ENCODE measurements around a stretch of chr21.

GRCh38 chr21:44851138-44851866 lies 22.2 kb downstream of the PTTG1IP start:
- RAMPAGE, long total RNA = no peak
- RRBS = 94% methylated on average over 5 of the region's 21 CpGs
PRO-cap:
- standard = no peak
- CoPRO, capped RNA only, 2 experiments = no peak in any of the 2 experiments
- CoPRO, capped and uncapped RNA, 2 experiments = no peak in any of the 2 experiments
- CoPRO, uncapped RNA only, 2 experiments = no peak in any of the 2 experiments
CAGE:
- cytosol, long polyA plus RNA = no peak
- long polyA plus RNA = no peak
- nucleolus, long total RNA = no peak
- nucleus, long polyA plus RNA = no peak

- RAMPAGE, long total RNA = no peak
- RRBS = no CpG with 5 or more reads among the region's 7 CpGs
PRO-cap:
- standard = no peak
- CoPRO, capped RNA only, 2 experiments = no peak in any of the 2 experiments
- CoPRO, capped and uncapped RNA, 2 experiments = no peak in any of the 2 experiments
- CoPRO, uncapped RNA only, 2 experiments = no peak in any of the 2 experiments
CAGE:
- cytosol, long polyA plus RNA = no peak
- long polyA plus RNA = no peak
- nucleolus, long total RNA = no peak
- nucleus, long polyA plus RNA = no peak
Measured at GRCh38 chr21:44868747-44869143, 4.7 kb downstream of the PTTG1IP start.

GRCh38 chr21:44907212-44907586 lies 13.5 kb downstream of the ITGB2 start:
- RAMPAGE, long total RNA = no peak
- RRBS = no CpG with 5 or more reads among the region's 6 CpGs
PRO-cap:
- standard = no peak
- CoPRO, capped RNA only, 2 experiments = no peak in any of the 2 experiments
- CoPRO, capped and uncapped RNA, 2 experiments = no peak in any of the 2 experiments
- CoPRO, uncapped RNA only, 2 experiments = no peak in any of the 2 experiments
CAGE:
- cytosol, long polyA plus RNA = no peak
- long polyA plus RNA = no peak
- nucleolus, long total RNA = no peak
- nucleus, long polyA plus RNA = no peak

DNA sequence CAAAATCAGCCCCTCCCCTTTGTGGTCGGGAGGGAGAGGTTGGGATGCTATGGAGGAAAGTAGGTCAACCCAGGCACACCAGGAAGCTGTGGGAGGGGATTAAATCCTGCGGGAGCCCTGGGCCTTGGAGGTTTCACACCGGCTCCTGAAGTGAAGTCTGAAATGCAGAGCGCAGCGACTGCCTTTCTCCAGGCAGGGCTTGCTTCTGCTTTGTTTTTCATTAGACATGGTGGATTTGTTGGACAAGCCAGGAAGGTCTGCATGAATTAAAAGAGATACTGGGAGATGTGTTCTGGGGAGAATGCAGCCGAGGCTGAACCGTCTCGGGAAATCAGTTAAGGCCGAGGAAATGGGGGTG lies 19.1 kb downstream of the SLX9 start:
- RAMPAGE, long total RNA = no peak
- RRBS = no CpG with 5 or more reads among the region's 9 CpGs
PRO-cap:
- standard = no peak
- CoPRO, capped RNA only, 2 experiments = no peak in any of the 2 experiments
- CoPRO, capped and uncapped RNA, 2 experiments = no peak in any of the 2 experiments
- CoPRO, uncapped RNA only, 2 experiments = no peak in any of the 2 experiments
CAGE:
- cytosol, long polyA plus RNA = no peak
- long polyA plus RNA = no peak
- nucleolus, long total RNA = no peak
- nucleus, long polyA plus RNA = no peak

GRCh38 chr21:44969761-44970525 lies 30.1 kb downstream of the SLX9 start:
- RAMPAGE, long total RNA = no peak
- RRBS = no CpG with 5 or more reads among the region's 21 CpGs
PRO-cap:
- standard = no peak
- CoPRO, capped RNA only, 2 experiments = no peak in any of the 2 experiments
- CoPRO, capped and uncapped RNA, 2 experiments = no peak in any of the 2 experiments
- CoPRO, uncapped RNA only, 2 experiments = peak in 1 of 2 experiments; most common plus-strand start chr21:44970408 (in 1)
CAGE:
- cytosol, long polyA plus RNA = no peak
- long polyA plus RNA = no peak
- nucleolus, long total RNA = no peak
- nucleus, long polyA plus RNA = no peak

DNA sequence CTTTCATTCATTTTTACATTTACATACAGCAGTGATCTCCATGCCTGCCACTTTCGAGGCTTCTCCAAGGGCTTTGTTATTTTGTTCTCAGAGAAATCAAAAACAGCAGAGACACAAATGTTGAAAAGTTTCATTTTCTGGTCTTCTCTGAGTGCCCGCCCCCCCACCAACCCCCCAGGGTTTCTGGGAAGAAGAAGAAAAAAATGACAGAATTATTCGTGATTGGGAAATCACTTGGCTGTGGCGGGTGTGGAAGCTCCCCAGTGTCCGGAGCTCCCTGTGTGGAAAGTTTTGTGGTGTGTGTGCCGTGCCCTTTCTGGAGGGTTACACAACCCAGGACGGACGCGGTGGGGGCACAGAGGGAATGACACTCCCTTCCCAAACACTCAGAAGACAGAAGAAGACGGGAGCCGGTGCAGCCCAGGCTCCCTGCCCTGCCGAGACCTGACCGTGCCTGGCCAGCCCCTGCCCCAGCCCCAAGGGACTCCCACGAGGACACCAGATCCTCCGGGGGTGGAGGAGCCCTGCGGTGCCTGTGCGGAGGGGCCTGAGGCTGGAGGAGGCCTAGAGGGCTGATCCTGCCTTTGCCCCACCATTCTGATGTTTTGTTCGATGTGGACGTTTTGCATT lies 33.1 kb upstream of the ADARB1 start:
- RAMPAGE, long total RNA = no peak
- RRBS = 14% methylated on average over 3 of the region's 19 CpGs
PRO-cap:
- standard = no peak
- CoPRO, capped RNA only, 2 experiments = no peak in any of the 2 experiments
- CoPRO, capped and uncapped RNA, 2 experiments = no peak in any of the 2 experiments
- CoPRO, uncapped RNA only, 2 experiments = no peak in any of the 2 experiments
CAGE:
- cytosol, long polyA plus RNA = no peak
- long polyA plus RNA = no peak
- nucleolus, long total RNA = no peak
- nucleus, long polyA plus RNA = no peak

DNA sequence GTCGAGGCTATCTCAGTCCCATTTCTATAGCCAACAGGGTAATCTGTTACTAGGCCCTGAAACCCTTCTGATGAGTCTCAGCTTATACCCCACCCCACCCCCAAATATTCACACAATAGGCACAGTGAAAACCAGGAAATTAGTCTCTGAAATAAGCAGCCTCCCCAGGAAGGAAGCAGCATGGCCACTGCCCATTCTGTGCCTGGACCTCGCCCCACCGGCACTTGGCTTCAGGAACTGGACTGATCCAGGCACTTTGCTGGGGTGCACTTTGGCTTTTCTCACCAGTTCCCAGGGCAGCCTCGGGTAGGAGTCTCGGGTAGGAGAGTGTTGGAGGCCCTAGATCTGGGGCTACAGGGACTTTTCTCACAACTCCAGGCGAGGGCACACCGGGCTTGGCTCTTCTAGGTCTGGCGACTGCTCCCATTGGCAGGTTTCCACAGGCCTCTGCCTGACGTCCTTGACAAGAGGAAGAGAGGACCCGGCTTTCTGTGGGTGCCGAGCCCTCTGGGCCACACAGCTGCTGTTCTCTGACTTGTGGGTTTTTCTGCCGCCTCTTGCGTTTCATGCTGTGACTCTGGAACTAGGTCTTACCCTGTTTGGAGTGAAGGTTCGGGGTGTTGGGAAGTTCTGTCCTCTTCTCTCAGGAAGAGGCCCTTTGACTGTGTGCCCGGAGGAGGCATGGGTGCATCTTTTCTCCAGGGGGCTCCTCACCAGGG lies 18.7 kb downstream of the ADARB1 start:
- RAMPAGE, long total RNA = no peak
- RRBS = 47% methylated on average over 4 of the region's 15 CpGs
PRO-cap:
- standard = no peak
- CoPRO, capped RNA only, 2 experiments = no peak in any of the 2 experiments
- CoPRO, capped and uncapped RNA, 2 experiments = no peak in any of the 2 experiments
- CoPRO, uncapped RNA only, 2 experiments = no peak in any of the 2 experiments
CAGE:
- cytosol, long polyA plus RNA = no peak
- long polyA plus RNA = no peak
- nucleolus, long total RNA = no peak
- nucleus, long polyA plus RNA = no peak

DNA sequence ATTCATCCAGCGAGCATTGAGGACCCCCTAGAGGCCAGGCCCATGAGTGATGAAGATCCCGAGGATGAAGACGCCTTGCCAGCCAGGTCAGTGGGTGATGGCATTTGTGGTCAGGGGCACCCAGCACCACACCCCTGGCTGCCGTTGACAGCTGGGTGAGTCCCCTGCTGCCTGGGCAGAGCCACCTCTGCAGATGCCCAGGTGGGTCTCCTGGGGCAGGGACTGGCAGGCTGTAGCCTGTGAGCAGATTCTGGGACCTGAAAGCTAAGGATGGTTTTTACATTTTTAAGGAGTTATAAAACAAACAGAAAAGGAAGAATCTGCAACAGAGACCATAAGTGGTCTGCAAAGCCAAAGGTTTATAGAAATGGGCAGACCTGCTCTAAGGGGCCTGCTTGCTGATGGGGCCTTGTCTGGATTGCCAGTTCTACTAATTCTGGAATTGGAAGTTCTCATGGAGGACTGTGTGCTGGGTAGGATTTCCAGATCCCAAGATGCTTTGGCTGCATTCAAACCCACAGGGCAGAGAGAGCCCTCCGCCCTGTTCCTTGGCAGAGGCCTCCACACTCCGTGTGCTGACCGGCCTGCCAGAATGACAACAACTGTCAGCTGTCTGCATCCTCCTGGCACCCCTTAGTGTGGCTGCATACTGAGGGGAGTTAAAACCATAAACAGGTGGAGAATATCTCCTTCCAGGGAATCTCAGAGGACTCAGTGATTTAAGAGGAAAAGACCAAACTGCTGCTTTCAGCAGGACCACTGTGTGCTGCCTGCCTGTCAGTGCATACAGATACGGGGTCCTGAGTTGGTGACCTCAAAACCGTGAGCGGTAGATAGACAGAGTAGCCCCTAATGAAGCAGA lies 60.6 kb downstream of the ADARB1 start:
- RAMPAGE, long total RNA = no peak
- RRBS = no CpG with 5 or more reads among the region's 10 CpGs
PRO-cap:
- standard = no peak
- CoPRO, capped RNA only, 2 experiments = no peak in any of the 2 experiments
- CoPRO, capped and uncapped RNA, 2 experiments = no peak in any of the 2 experiments
- CoPRO, uncapped RNA only, 2 experiments = no peak in any of the 2 experiments
CAGE:
- cytosol, long polyA plus RNA = no peak
- long polyA plus RNA = no peak
- nucleolus, long total RNA = no peak
- nucleus, long polyA plus RNA = no peak

- RAMPAGE, long total RNA = no peak
- RRBS = no CpG with 5 or more reads among the region's 4 CpGs
PRO-cap:
- standard = no peak
- CoPRO, capped RNA only, 2 experiments = no peak in any of the 2 experiments
- CoPRO, capped and uncapped RNA, 2 experiments = no peak in any of the 2 experiments
- CoPRO, uncapped RNA only, 2 experiments = no peak in any of the 2 experiments
CAGE:
- cytosol, long polyA plus RNA = no peak
- long polyA plus RNA = no peak
- nucleolus, long total RNA = no peak
- nucleus, long polyA plus RNA = no peak
Measured at GRCh38 chr21:45154749-45155265, 80.4 kb downstream of the ADARB1 start.

- RAMPAGE, long total RNA = no peak
- RRBS = no CpG with 5 or more reads among the region's 6 CpGs
PRO-cap:
- standard = no peak
- CoPRO, capped RNA only, 2 experiments = no peak in any of the 2 experiments
- CoPRO, capped and uncapped RNA, 2 experiments = no peak in any of the 2 experiments
- CoPRO, uncapped RNA only, 2 experiments = no peak in any of the 2 experiments
CAGE:
- cytosol, long polyA plus RNA = no peak
- long polyA plus RNA = no peak
- nucleolus, long total RNA = no peak
- nucleus, long polyA plus RNA = no peak
Measured at GRCh38 chr21:45304995-45305346, 17.3 kb upstream of the POFUT2 start.

DNA sequence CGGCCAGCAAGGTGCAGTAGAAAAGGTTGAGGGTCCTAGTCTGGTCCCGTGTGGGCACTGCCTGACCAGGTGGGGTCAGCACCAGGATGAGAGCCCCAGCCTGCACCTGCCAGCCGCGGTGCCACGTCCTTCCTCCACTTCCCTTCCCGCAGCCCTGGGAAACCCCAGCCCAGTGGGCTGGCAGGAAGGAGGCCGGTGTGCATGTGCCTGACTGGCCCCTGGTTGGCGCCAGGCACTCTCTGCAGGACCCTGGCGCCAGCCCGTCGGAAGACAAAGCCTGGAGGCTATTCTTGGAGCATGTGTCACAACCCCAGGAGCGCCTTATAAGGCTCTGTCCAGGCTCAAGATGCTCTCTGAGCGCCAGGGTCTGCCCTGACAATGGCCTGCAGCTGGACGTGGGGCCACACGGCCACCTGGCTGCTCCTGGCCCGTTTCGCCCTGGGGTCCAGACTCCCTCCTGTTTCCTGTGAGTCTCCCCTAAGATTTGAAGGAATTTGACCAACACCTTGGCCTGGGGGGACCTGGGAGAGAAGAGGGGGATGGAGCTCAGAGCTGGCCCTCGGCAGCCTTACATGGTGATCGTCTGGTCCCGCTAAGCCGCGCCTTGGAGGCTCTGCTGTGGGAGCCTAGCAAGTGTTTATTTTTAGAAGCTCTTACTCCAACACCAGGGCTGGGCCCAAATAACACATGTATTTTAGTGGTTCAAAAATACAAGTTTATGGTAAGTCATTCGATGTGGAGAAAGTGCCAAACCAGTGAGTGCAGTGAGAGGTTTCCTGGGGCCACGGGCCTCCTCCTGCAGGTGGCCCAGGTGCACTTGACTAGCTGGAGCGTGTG lies 32.0 kb upstream of the POFUT2 start:
- RAMPAGE, long total RNA = no peak
- RRBS = no CpG with 5 or more reads among the region's 25 CpGs
PRO-cap:
- standard = no peak
- CoPRO, capped RNA only, 2 experiments = no peak in any of the 2 experiments
- CoPRO, capped and uncapped RNA, 2 experiments = no peak in any of the 2 experiments
- CoPRO, uncapped RNA only, 2 experiments = no peak in any of the 2 experiments
CAGE:
- cytosol, long polyA plus RNA = no peak
- long polyA plus RNA = no peak
- nucleolus, long total RNA = no peak
- nucleus, long polyA plus RNA = no peak

DNA sequence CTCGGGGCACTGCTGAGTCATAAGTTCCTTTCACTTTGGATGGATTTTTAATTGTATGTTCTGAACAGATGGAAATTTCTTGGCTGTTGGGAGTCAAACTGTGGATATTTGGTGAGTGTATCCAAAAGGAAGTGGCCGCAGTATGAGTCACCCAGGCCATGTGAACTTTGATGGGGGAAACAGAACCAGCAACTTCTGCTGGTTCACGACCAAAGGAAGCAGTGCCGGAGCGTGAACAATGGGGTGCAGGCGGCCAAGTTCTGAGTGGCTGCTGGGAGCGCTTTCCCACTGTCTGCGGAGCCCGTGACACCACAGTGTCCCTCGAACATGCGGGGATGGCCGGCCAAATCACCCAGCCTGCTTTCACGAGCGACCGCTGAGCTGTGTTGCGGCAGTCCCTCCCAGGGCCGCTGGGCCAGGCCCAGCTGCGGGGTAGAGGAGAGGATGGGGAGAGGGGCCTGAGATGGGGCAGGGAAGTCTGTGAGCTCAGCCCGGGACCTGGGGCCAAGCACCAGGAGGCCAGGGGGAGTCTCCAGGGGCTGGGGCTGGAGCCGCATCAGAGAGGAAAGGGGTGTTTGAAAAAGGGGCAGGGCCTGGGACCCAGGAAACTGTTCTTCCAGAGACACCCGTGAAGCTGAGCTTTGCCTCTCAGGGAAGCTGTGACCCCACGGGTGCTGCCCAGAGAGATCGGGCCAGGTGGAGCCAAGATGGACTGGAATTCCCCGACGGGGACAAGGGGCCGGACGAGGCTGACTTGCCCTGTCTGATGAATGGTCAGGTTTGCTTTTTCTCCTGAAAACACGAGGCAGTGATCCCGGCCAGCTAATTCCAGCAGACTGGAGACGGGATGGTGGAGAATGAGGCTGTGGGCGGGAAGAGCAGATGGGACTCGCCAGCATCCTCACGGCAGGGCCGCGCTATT lies 40.6 kb upstream of the COL18A1 start:
- RAMPAGE, long total RNA = no peak
- RRBS = 83% methylated on average over 4 of the region's 35 CpGs
PRO-cap:
- standard = no peak
- CoPRO, capped RNA only, 2 experiments = no peak in any of the 2 experiments
- CoPRO, capped and uncapped RNA, 2 experiments = no peak in any of the 2 experiments
- CoPRO, uncapped RNA only, 2 experiments = no peak in any of the 2 experiments
CAGE:
- cytosol, long polyA plus RNA = no peak
- long polyA plus RNA = no peak
- nucleolus, long total RNA = no peak
- nucleus, long polyA plus RNA = no peak

DNA sequence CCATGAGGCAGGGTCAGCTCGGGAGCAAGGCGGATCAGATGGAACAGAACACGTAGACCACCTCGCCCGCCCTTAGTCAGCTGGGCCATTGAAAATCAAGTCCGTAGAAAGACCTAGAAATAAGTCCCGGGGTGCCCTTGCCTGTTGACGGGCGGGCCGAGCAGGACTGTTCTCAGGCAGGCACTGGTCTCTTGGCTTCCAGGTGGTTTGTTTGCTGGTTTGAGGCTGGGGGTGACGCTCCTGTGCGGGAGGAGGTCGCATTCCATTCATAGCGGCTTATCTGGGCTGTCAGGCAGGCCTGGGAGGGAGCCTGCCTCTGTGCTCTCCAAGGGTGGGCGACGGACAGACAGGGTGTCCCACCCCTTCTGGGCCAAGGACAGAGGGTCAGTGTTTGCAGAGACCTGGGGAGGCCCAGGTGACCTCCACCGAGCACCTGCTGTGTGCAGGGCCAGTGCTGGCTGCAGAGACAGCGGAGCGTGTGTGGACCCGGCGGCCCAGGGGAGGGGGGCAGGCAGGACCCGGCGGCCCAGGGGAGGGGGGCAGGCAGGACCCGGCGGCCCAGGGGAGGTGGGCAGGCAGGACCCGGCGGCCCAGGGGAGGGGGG lies 26.0 kb downstream of the COL18A1 start:
- RAMPAGE, long total RNA = no peak
- RRBS = no CpG with 5 or more reads among the region's 27 CpGs
PRO-cap:
- standard = no peak
- CoPRO, capped RNA only, 2 experiments = no peak in any of the 2 experiments
- CoPRO, capped and uncapped RNA, 2 experiments = no peak in any of the 2 experiments
- CoPRO, uncapped RNA only, 2 experiments = no peak in any of the 2 experiments
CAGE:
- cytosol, long polyA plus RNA = no peak
- long polyA plus RNA = no peak
- nucleolus, long total RNA = no peak
- nucleus, long polyA plus RNA = no peak

DNA sequence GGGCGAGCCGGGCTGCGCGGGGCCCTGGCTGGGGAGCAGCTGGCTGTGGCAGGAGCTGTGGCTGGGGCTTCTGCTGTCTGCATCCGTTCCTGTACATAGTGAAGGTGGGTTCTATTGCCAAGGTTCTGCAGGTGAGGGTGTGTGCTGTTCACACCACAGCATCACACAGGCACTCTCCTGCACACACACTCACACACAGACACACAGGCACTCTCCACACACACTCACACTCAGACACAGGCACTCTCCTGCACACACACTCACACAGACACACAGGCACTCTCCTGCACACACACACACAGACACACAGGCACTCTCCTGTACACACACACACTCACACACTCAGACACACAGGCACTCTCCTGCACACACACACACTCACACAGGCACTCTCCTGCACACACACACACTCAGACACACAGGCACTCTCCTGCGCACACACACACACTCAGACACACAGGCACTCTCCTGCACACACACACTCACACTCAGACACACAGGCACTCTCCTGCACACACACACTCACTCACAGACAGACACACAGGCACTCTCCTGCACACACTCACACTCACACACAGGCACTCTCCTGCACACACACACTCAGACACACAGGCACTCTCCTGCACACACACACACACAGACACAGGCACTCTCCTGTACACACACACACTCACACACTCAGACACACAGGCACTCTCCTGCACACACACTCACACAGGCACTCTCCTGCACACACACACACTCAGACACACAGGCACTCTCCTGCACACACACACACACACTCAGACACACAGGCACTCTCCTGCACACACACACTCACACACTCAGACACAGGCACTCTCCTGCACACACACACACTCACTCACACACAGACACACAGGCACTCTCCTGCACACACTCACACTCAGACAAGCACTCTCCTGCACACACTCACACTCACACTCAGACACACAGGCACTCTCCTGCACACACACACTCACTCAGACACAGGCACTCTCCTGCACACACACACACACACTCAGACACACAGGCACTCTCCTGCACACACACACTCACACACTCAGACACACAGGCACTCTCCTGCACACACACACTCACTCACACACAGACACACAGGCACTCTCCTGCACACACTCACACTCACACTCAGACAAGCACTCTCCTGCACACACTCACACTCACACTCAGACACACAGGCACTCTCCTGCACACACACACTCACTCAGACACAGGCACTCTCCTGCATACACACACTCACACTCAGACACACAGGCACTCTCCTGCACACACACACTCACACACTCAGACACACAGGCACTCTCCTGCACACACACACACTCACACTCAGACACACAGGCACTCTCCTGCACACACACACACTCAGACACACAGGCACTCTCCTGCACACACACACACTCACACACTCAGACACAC lies 32.5 kb downstream of the COL18A1 start:
- RAMPAGE, long total RNA = no peak
- RRBS = no CpG with 5 or more reads among the region's 6 CpGs
PRO-cap:
- standard = no peak
- CoPRO, capped RNA only, 2 experiments = no peak in any of the 2 experiments
- CoPRO, capped and uncapped RNA, 2 experiments = no peak in any of the 2 experiments
- CoPRO, uncapped RNA only, 2 experiments = no peak in any of the 2 experiments
CAGE:
- cytosol, long polyA plus RNA = no peak
- long polyA plus RNA = no peak
- nucleolus, long total RNA = no peak
- nucleus, long polyA plus RNA = no peak

DNA sequence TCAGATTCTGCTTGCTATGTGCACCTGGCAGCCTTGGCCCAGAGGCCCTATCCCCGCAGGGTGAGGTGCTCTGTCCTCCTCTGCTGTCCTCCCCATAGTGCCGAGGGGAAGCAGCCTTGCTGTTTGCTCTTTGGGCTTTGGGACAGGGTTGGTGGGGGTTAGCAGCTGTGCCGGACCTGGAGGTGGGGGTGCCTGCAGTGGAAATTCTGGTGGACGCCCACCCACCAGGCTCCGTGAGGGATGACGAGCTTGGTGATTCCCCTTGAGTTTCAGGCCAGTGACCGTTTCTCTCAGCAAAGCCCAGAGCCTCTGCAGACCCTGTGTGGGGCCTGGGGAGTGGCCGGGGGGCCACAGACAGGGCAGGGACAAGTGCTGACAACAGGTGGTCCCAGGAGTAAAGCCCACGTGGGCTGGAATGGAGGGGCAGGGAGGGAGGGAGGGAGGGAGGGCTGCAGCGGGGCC lies 52.7 kb downstream of the COL18A1 start:
- RAMPAGE, long total RNA = no peak
- RRBS = no CpG with 5 or more reads among the region's 10 CpGs
PRO-cap:
- standard = no peak
- CoPRO, capped RNA only, 2 experiments = no peak in any of the 2 experiments
- CoPRO, capped and uncapped RNA, 2 experiments = no peak in any of the 2 experiments
- CoPRO, uncapped RNA only, 2 experiments = no peak in any of the 2 experiments
CAGE:
- cytosol, long polyA plus RNA = no peak
- long polyA plus RNA = no peak
- nucleolus, long total RNA = no peak
- nucleus, long polyA plus RNA = no peak

GRCh38 chr21:45487238-45487933 lies 54.9 kb downstream of the SLC19A1 start:
- RAMPAGE, long total RNA = no peak
- RRBS = 64% methylated on average over 6 of the region's 27 CpGs
PRO-cap:
- standard = no peak
- CoPRO, capped RNA only, 2 experiments = no peak in any of the 2 experiments
- CoPRO, capped and uncapped RNA, 2 experiments = no peak in any of the 2 experiments
- CoPRO, uncapped RNA only, 2 experiments = no peak in any of the 2 experiments
CAGE:
- cytosol, long polyA plus RNA = no peak
- long polyA plus RNA = no peak
- nucleolus, long total RNA = no peak
- nucleus, long polyA plus RNA = no peak

DNA sequence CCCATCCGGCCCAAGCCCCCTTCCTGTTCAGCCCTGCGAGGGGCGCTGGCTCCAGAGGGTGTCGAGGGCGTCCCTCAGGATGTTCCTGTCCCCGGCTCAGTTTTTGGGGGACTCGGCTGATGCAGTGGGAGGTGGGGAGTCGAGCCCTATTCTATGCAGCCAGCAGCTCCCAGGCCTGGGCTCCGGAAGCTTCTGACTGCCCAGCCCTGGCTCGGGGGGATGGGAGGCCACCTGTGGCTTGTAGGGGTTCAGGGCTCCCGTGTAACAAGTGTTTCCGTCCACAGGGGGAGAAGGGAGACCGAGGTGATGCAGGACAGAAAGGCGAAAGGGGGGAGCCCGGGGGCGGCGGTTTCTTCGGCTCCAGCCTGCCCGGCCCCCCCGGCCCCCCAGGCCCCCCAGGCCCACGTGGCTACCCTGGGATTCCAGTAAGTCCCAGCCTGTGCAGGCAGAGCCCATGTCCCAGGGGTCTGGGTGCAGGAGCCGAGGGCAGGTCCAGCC lies 38.1 kb downstream of the SLC19A1 start:
- RAMPAGE, long total RNA = no peak
- RRBS = 61% methylated on average over 9 of the region's 22 CpGs
PRO-cap:
- standard = no peak
- CoPRO, capped RNA only, 2 experiments = no peak in any of the 2 experiments
- CoPRO, capped and uncapped RNA, 2 experiments = no peak in any of the 2 experiments
- CoPRO, uncapped RNA only, 2 experiments = no peak in any of the 2 experiments
CAGE:
- cytosol, long polyA plus RNA = no peak
- long polyA plus RNA = no peak
- nucleolus, long total RNA = no peak
- nucleus, long polyA plus RNA = no peak

DNA sequence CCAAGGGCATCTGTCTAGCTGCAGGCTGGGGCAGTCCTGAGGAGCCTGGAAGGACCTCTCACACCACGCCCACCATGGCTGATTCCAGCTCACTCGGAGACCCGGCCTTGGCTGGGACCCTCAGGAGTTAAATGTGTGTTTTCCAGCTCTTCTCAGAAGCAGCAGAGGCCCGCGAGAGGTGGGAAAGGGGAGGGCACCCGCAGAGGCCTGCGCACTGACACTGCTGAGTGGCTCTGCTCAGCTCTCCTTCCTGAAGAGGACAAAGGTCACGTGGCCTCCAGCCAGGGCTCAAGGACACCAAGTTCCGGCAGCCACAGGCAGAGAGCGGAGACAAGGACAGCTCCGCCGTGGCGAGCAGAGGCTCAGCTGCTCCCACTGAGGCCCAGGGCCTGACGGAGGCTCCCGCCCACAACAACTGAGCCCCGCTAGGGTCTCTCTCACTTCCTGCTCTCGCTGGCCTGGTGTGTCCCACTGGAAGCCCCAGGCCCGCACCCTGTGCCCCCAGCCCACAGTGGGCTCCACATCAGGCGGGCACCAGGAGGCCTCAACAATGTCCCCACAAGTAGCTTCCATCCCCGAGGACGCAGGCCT lies 16.9 kb downstream of the SLC19A1 start:
- RAMPAGE, long total RNA = no peak
- RRBS = no CpG with 5 or more reads among the region's 21 CpGs
PRO-cap:
- standard = no peak
- CoPRO, capped RNA only, 2 experiments = no peak in any of the 2 experiments
- CoPRO, capped and uncapped RNA, 2 experiments = no peak in any of the 2 experiments
- CoPRO, uncapped RNA only, 2 experiments = no peak in any of the 2 experiments
CAGE:
- cytosol, long polyA plus RNA = no peak
- long polyA plus RNA = no peak
- nucleolus, long total RNA = no peak
- nucleus, long polyA plus RNA = no peak